ENCODE data around the genes MLANA and UHRF2.

- RRBS, result no CpG with 5 or more reads among the region's 4 CpGs
CAGE:
- cytosol, long polyA plus RNA, result no peak
- long polyA plus RNA, result no peak
- nucleus, long polyA plus RNA, result no peak
Measured at GRCh38 chr9:4263643-4264515, 36.0 kb downstream of the GLIS3 start.

GRCh38 chr9:4301963-4302688 lies 2.3 kb upstream of the GLIS3 start:
- RRBS, result no CpG with 5 or more reads among the region's 2 CpGs
CAGE:
- cytosol, long polyA plus RNA, result no peak
- long polyA plus RNA, result no peak
- nucleus, long polyA plus RNA, result no peak

DNA sequence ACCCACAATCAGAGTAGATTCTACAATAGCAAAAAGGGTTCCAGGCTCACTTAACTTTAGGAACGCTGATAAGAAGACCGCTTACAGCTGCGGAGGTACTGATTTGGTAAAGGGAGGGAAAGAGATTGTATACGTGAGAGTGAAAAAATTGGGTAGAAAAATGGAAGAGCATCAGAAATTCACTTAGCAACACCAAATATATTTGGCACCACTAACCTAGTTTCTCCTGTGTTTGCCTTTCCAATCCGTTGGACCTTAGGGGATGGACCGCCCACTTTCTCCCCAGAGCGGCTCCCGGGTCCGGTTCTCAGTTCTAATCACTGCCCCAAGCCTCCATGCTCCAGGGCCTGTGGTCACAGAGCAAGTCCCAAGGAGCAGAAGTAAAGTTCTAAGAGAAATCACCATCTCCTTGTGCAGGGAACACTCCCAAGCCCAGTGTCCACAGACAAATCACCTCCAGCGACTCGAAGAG lies 820 bp upstream of the SLC1A1 start:
- RRBS, result no CpG with 5 or more reads among the region's 11 CpGs
CAGE:
- cytosol, long polyA plus RNA, result no peak
- long polyA plus RNA, result no peak
- nucleus, long polyA plus RNA, result no peak

- RRBS, result no CpG with 5 or more reads among the region's 1 CpG
CAGE:
- cytosol, long polyA plus RNA, result no peak
- long polyA plus RNA, result no peak
- nucleus, long polyA plus RNA, result no peak
Measured at GRCh38 chr9:4497959-4498433, 7.7 kb downstream of the SLC1A1 start.

- RRBS, result no CpG with 5 or more reads among the region's 4 CpGs
CAGE:
- cytosol, long polyA plus RNA, result no peak
- long polyA plus RNA, result no peak
- nucleus, long polyA plus RNA, result no peak
Measured at GRCh38 chr9:4550605-4551472, 60.6 kb downstream of the SLC1A1 start.

GRCh38 chr9:4733416-4734307 lies 7.3 kb downstream of the AK3 start:
- RRBS, result no CpG with 5 or more reads among the region's 6 CpGs
CAGE:
- cytosol, long polyA plus RNA, result no peak
- long polyA plus RNA, result no peak
- nucleus, long polyA plus RNA, result no peak

DNA sequence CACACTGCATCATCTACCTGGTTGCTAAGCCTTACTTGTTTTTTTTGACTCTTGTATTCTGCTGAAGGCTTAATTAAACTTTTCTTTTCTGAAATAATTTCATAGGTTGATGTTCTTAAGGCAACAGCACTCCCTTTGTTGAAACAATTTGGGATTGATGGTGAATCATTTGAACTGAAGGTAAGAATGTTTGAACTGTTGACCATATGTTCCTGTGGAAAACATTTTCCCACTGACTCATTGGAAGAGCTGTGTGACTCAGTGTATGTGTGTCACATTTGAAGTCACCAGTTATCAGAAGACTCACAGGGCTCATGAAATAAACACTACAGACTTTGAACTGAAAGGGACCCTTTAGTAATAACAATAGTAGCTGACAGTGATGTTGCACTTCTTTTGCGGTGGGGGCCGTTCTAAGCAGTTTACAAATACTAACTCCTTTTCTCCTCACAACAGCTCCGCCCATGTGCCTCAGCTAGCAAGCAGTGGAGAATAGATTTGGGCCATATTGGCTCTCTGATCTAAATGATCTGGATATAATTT lies 40.4 kb downstream of the RCL1 start:
- RRBS, result no CpG with 5 or more reads among the region's 3 CpGs
CAGE:
- cytosol, long polyA plus RNA, result no peak
- long polyA plus RNA, result no peak
- nucleus, long polyA plus RNA, result no peak

DNA sequence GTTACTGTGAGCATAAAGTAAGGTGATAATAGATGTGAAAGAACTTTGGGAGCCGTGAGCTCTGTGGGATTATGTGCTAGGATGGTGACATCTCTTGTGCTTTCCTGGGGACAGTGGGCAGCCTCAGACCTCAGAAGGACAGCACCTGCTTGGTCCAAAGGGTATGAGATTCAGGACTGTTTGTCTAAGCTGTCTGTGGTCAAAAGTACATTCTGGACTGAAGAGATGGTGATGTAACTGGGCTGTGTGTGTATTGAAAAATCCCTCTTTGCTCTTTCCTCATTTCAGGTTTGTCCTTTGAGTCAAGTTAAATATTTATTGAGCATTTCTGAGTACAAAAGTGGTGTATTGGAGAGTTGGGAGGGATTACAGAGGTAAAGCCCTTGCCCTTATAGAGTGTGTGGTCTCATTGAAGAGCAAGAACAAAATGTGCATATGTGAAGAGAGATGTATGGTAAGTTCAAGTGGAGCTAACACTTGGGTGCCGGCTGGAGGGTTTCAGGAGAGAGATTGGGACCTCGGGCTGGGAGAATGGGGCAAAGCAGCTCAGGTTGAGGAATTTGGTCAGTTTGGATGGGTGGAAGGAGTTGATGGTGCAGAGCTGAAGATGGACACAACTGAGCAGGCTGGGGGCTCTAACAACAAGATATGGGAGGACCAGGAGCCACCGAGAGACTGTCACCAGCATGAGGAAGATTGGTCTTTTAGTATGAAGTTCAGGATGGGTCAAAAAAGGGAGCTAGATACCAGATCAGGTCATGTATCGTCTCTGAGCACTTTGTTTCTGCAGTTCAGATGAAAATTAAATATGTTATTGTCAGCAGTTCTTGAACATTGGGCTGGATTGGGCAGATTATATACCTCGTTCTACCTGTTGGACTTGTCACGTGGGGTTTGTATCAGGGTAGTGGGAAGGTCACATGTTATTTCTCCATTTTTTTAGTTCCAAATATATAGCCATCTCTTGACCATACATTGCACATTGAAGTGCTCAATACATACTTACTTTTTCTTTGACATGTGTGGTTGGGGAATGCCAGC lies 47.0 kb downstream of the RCL1 start:
- RRBS, result no CpG with 5 or more reads among the region's 7 CpGs
CAGE:
- cytosol, long polyA plus RNA, result no peak
- long polyA plus RNA, result no peak
- nucleus, long polyA plus RNA, result no peak

GRCh38 chr9:5133882-5134156 lies 51.6 kb downstream of the INSL6 start:
- RRBS, result no CpG with 5 or more reads among the region's 4 CpGs
CAGE:
- cytosol, long polyA plus RNA, result no peak
- long polyA plus RNA, result no peak
- nucleus, long polyA plus RNA, result no peak

DNA sequence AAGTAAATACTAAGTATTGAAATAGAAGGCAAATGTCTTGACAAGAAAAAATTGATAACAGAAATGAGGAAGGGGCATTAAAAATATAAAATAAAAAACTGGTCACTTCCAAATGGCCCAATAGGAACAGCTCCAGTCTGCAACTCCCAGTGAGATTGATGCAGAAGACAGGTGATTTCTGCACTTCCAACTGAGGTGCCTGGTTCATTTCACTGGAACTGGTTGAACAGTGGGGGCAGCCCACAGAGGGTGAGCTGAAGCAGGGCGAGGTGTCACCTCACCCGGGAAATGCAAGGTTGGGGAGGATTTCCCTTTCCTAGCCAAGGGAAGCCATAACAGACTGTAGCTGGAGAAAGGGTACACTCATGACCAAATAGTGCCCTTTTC lies 12.9 kb downstream of the RLN1 start:
- RRBS, result no CpG with 5 or more reads among the region's 2 CpGs
CAGE:
- cytosol, long polyA plus RNA, result no peak
- long polyA plus RNA, result no peak
- nucleus, long polyA plus RNA, result no peak

GRCh38 chr9:5450852-5451247 lies 508 bp downstream of the CD274 start:
- RRBS, result no CpG with 5 or more reads among the region's 5 CpGs
CAGE:
- cytosol, long polyA plus RNA, result no peak
- long polyA plus RNA, result no peak
- nucleus, long polyA plus RNA, result no peak

GRCh38 chr9:5627702-5628483 lies 1.0 kb upstream of the RIC1 start:
- RRBS, result no CpG with 5 or more reads among the region's 16 CpGs
CAGE:
- cytosol, long polyA plus RNA, result no peak
- long polyA plus RNA, result no peak
- nucleus, long polyA plus RNA, result no peak

DNA sequence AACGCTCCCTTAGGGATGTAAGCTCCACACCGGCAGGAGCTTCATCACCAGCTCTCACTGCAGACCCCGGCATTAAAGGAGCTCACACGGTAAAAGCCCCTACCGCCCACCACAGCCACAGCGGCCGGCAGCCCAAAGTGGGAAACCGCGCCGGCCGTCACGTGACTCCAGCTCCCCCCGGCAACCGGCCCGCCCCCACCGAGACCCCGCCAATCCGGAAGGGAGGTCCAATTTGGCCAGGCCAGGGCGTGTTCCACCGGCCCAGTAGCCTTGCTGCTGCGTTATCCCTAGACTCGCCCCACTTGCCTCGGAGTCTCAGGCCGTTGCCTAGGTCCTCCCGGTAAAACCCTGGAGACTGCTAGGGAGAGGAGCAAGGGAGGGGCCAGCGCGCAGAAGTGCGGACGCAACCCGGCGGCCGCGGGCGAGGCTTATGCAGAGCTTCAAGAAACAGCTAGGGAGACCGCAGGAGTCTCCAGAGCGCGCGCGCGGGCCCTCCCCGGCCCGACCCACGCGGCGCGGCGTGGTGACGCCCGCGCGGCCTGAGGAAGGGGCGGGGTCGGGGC lies 342 bp upstream of the RIC1 start:
- RRBS, result 1% methylated on average over 22 of the region's 53 CpGs
CAGE:
- cytosol, long polyA plus RNA, result no peak
- long polyA plus RNA, result no peak
- nucleus, long polyA plus RNA, result start-site peak on the plus strand centred at position 282 of the sequence, 177 bp wide, 24 reads; start-site peak on the minus strand centred at position 510 of the sequence, 5 bp wide, 5 reads

GRCh38 chr9:5629996-5630267 lies 1.0 kb downstream of the RIC1 start:
- RRBS, result no CpG with 5 or more reads among the region's 5 CpGs
CAGE:
- cytosol, long polyA plus RNA, result start-site peak on the minus strand at chr9:5630098-5630104, 5 reads
- long polyA plus RNA, result no peak
- nucleus, long polyA plus RNA, result start-site peak on the minus strand at chr9:5630071-5630098, 6 reads

- RRBS, result no CpG with 5 or more reads among the region's 11 CpGs
CAGE:
- cytosol, long polyA plus RNA, result no peak
- long polyA plus RNA, result no peak
- nucleus, long polyA plus RNA, result no peak
Measured at GRCh38 chr9:5890780-5891236, at the start of gene MLANA. Gene MLANA, plus strand, starts transcription at chr9:5890889.

DNA sequence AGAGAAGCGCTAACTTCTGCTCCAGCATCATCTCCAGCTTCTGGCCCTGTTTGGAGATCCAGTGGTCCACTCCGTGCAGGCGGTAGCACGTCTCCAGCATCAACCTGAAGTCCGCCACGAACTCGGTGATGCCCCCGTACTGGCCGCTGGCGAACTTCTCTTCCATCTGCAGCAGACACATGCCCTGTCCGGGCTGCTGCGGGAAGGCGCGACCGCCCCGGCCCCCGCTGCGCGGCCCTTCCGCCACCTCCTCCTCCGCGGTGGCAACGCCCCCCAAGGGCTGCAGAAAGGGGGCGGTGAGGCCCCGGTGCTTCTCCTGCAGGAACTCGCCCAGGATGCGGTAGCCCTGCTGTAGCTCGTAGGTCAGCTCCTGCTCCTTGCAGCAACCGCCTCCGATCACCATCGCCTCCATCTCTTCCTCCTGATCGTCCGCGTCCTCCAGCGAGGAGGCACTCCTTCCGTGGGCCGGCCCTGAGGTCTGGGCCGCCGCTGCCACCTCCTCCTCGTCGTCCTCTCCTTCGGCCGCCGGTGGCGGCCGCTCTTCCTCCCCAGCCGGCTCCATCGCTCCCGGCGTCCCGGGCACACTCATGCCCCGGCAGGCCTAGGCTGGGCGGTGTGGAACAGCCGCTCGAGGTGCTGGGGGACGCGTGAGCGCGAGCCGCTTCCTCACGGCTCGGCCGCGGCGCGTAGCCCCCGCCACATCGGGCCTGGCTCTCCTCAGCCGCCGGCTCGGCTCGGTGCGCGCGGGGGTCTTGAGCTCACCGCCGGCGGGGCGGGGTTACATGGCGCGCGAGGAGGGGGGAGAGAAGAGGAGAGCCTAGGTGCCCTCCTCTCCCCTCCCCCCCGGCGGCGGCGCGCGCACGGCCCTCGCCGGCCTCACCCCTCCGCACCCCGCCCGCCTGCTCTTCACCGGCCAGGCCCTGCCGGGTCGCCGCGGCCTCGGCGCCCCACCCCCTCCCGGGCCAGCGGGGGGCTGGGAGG lies 793 bp downstream of the KIAA2026 start:
- RRBS, result 2% methylated on average over 36 of the region's 103 CpGs
CAGE:
- cytosol, long polyA plus RNA, result no peak
- long polyA plus RNA, result no peak
- nucleus, long polyA plus RNA, result start-site peak on the minus strand centred at position 739 of the sequence, 43 bp wide, 28 reads

DNA sequence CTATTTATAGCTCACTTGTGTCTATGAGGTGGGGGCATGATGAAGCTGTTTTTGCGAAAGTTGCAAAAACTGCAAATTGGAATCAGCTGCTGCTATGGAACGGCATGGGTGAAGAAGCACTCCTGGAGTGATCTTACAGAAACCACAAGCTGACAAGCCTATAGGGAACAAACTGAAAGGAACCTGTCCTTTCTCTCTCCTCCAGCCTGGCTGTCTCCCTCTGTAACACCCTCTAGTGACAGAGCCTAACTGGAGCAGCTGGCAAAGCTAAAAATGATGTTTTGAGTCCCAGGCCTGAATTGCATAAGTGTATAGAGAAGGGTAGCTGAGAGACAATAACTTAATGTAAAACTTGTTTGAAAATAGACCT lies 91.6 kb upstream of the RANBP6 start:
- RRBS, result no CpG with 5 or more reads among the region's 2 CpGs
CAGE:
- cytosol, long polyA plus RNA, result no peak
- long polyA plus RNA, result no peak
- nucleus, long polyA plus RNA, result no peak

- RRBS, result 1% methylated on average over 38 of the region's 114 CpGs
CAGE:
- cytosol, long polyA plus RNA, result no peak
- long polyA plus RNA, result start-site peak on the plus strand at chr9:6413151-6413232, 109 and 202 reads in 2 replicates
- nucleus, long polyA plus RNA, result start-site peak on the plus strand at chr9:6413199-6413233, 170 reads
Measured at GRCh38 chr9:6412871-6413889, at the start of gene UHRF2. Gene UHRF2, plus strand, starts transcription at chr9:6413199.

GRCh38 chr9:6638915-6639187 lies 6.7 kb downstream of the GLDC start:
- RRBS, result no CpG with 5 or more reads among the region's 7 CpGs
CAGE:
- cytosol, long polyA plus RNA, result no peak
- long polyA plus RNA, result no peak
- nucleus, long polyA plus RNA, result no peak

GRCh38 chr9:6640174-6640531 lies 5.4 kb downstream of the GLDC start:
- RRBS, result no CpG with 5 or more reads among the region's 7 CpGs
CAGE:
- cytosol, long polyA plus RNA, result no peak
- long polyA plus RNA, result no peak
- nucleus, long polyA plus RNA, result no peak